HT-29 (cell line): ENCODE data around the genes NOS1AP, C1orf226, SH2D1B and DDR2.

- RAMPAGE, long total RNA, result no peak
Measured at GRCh38 chr1:161621192-161622025, 9.6 kb downstream of the FCGR3B start.

DNA sequence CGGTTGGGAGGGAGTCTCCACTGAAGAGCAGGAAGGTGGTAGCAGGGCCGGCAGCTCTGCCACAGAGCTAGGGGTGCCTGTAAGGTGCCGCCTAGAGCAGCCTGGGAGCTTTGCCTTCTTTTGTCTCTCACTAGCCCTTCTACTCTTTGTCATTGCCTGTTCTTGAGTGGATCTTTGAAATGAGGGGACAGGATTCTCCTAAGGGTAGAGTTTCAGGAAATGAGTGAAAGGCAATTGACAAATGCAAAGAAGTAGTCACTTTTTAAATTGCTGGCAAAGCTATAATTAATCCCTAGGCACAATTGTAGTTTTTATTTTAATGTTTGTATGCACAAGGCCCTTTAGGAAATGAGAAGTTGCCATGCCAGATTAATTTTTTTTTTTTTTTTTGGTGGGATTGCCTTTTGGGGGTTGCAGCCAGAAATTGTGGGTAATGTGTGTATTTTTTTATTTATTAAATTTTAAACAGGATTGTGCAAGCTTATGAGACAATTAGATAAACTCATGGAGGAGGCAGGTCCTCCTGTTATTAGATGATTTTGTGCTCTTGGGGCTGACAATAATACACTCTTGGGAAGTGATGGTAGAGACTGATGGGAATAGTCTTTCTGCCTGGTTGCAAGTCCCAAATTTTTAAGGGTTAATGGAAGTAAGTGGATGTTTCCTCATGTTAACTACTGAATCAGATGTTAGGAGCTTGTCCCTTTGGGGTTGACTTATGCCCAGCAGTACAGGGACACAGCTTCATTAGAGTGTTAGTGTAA lies 62.3 kb downstream of the OLFML2B start:
- RAMPAGE, long total RNA, result no peak

GRCh38 chr1:161999235-161999617 lies 24.4 kb downstream of the OLFML2B start:
- RAMPAGE, long total RNA, result no peak

DNA sequence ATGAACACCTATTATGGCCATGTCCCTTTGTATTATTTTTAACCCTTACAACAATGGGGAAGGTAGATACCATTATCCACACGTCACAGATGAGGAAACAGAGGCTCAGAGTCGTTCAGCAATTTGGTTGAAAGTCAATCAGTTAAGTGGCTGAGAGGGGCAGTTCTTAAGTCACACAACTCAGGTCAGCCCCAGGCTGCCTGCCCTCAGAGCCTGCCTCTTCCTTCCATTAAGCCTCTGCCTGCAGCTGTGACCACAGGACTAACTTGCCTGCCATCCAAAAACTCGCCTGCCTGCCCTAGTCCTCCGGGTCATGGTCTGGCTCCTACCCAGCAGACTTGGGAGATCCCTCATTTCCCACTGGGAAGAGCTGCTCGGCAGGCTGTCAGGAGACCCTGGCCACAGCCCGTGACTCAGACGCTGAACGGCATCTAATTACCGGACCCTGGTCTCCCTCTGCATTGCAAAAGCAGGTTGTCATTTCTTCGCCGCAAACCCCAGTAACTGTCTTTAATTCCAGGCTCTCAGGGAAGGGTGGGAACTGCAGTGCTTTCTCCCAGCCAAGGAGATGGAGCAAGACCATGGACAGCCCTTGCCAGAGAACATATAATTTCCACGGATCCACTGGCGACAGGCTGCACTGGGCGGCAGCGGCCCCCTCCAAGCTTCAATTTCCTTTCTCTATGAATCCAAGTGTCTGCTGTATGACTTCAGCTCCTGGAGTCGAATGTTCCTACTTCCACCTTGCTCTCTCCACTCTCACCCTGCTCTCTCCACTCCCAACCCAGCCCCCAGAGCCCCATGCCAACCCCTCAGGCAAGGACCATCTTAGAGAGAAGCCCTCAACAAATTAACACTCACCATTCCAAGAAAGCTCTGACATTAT lies 20.5 kb downstream of the OLFML2B start:
- RAMPAGE, long total RNA, result no peak

DNA sequence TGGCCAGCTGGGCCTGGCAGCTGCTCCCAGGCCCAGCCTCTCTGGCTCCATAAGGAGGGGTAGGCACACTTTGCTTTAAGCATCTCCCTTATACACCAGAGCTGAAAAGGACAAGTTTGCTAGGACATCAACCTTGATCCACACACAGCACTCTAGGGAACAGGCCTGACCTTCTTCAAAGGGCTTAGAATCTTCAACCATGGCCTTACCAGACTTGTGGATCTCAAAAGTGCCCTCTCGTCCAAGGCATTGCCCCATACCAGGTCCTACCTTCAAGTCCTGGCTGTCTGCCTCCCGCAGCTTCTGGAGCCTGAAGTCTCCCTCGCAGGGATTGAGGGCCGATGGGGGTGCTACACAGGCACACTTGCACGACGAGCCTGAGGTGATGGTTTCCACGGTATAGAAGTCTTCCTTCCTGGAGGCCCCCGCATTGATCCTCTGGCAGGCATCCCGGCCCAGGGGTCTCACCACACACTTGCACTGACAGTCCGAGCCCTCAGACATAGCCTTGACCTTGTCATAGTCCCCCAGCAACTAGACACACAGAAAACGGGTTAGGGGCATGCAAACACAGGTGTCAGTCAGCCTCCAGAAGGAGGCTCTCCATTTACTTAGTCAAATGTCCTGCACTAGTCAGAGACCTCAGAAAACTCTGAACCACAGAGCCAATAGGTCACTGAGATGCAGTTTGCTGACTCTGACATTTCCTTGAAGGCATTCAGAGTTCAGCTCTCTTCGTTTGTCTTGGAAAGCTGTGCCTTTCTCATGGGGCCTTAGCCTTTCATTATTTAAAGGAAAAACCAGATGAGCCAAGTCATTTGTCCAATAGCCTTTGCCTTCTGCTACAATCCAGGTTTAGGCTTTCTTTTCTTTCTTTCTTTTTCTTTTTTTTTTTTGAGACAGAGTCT lies 3.8 kb downstream of the OLFML2B start:
- RAMPAGE, long total RNA, result no peak

GRCh38 chr1:162069225-162070498 lies at the start of gene NOS1AP:
Gene NOS1AP (plus strand): TSS chr1:162069691.
- RAMPAGE, long total RNA, result no peak

DNA sequence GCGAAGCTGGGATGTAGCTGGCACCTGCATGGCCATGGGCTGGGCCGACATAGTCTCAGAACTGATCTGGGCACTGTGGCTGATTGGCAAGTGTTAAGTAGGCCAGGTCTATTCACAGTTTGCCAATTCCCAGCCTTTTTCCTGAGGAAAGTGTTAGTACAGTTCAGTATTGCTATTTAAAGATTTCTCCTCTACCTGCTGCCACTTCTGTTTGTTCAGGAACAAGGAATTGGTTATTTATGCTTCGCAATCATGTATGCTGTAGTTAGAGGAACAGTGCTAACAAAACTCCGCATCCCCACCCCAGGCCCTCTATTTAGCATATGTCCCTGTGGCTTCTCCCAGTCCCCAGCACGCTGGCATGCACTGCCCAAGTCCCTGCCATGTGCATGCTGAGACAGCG lies 16.3 kb downstream of the SPATA46 start:
- RAMPAGE, long total RNA, result no peak

DNA sequence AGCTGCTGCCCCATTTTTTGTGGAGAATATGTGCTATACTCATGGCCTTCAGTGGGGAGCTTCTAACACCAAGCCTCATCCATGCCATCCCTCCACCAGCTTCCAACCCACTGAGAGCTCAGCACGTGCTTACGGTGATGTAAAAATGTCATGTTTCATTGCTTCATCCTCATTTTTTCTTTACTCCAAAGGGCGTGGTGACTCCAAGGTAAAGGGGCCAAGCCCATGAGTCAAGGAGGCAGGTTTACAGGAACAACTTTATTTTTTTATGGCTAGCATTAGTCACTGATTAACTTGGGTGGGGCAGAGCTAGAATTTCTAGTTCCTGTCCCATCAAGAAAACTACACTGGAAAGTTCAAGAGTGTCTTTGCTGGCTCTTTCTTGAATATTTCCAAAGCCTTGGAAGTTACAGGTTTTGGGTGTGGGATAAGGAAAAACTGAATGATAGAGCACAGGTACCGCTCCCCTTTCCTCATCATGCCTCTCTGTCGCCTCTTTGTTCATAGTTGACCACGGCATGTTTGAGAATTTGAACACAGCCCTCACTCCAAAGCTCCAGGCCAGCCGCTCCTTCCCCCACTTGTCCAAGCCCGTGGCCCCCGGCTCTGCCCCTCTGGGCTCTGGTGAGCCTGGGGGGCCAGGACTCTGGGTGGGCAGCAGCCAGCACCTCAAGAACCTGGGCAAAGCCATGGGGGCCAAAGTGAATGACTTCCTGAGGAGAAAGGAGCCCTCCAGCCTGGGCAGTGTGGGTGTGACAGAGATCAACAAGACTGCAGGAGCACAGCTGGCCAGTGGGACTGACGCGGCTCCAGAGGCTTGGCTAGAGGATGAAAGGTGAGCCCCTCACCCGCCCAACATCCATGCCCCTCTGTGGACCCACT lies at the start of gene C1orf226:
TSS of gene C1orf226 (plus strand) at position 345 of the 882 bp plus-strand sequence.
- RAMPAGE, long total RNA, result no peak

DNA sequence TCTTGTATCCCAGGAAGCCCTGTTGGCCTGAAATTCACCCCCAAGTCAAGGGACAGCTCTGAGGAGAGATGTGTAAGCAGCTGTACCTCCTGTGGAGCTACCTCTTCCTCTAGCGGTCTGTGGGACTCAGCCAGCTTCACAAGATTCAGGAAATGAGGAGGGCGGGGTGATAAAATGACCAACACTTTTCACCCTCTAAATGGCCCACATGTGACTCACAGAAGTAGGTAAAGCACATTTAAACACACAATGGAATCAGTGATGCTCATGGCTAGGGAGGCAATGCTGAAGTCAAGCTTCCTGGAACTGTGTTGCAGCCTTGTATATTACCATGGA lies at the start of gene SH2D1B:
TSS of gene SH2D1B (minus strand) at position 111 of the 336 bp plus-strand sequence.
- RAMPAGE, long total RNA, result no peak

GRCh38 chr1:162523221-162524291 lies 25.9 kb downstream of the UHMK1 start:
- RAMPAGE, long total RNA, result no peak

DNA sequence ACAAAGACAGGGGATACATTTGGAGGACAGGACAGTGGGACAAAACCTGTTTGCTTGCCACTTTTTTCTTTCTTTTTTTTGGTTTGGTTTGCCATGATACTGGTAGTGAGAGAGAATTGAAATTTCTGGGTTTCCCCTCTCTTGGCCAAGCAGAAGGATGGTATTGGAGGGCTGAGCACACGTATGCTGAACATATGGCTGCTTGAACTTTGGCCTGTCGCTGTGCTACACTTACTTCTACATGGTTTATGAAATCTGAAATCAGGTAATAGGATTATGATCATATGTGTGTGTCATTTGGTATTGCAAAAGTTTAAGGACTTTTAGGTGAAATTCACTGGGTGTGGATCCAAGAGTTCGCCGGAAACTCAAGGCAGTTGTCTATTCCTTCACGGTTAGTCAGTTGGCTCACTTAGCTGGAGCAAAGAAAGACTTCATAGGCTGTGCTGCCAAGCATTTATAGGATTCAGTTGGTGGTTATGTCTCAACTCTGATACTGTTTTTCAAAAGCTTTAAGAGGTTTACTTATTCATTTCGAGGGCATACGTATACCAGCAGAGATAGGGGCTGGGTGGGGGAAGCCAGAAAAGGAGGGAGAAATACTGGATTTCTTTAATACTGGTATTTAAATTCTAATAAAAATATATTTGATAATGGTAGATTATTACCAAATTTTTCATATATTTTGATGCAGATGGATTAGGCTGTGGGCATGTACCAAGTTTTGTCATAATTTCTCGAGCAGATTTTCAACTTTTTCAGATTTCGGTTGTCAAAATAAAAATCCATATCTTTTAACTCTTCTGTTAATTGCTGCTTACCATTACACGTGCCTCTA lies 1.0 kb downstream of the UAP1 start:
- RAMPAGE, long total RNA, result no peak

DNA sequence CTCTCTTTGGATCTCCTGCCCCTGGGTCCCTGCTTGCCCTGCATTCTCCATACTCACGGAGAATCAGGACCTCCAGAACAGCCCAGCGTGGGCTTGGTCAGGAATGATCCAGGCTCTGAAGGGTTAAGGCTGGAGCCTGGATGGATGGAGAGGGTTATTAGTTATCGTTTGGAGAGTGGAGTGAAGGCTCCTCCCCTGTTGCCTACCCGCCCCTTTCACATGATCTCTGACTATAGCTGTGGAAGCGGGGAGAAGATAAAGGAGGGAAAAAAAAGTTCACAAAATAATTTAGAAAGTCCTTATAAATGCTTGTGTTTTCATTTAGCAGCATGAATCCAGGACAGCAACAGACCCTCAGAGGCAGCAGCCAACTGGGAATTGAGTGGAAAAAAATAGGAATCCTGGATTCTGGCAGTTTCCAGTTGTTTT lies 762 bp upstream of the DDR2 start:
- RAMPAGE, long total RNA, result no peak

DNA sequence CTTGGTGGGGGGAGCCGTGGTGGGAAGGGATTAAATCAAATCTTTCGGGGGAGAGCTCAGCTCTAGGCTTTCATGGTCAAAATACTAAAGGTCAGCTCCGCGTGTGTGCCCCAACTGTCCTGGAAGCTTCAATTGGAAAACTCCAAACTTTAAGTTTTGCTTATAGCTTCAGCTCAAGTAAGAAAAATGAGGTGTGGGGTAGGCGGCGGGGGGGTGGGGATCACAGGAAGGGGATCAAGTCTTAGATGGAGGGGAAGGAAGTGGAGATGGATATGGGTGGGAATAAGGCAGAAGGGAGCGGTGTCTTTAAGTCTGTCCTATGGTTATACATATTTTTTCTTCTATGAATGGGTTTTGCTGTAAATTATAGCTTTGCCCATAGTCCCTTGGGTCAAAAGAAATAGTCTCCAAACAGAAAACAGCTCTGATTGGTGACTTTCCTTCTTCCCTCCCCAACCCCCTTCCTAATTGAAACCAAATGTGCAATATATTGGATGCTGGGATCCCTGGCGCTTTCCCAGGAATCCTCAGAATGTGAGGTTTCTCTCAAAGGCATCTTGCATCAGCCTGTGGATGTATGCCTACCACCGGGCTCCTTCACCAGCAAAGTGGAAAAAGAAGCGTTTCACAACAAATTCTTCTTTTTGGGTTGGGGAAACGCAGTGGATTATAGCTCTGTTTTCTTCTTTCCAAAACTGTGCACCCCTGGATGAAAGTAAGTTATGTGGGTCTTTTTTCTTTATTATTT lies at the start of gene DDR2:
TSS of gene DDR2 (plus strand) at position 548 of the 748 bp plus-strand sequence.
- RAMPAGE, long total RNA, result no peak

- RAMPAGE, long total RNA, result no peak
Measured at GRCh38 chr1:162676553-162677316, 44.5 kb downstream of the DDR2 start.

DNA sequence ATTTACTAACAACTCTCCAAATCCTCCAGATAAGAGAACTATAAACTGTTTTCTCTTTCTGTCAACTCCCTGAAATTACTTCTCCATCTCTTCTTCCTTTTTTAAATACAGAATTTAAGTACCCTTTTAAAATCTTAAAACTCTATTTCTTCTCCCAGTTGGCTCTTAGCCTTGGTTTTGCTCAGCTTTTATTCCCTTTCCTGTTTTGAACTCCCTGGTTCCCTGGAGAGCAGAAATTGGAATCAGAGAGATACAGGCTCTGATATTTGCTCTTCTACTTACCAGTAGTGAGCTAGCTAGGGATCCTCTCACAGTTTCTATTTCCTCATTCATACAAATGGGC lies 606.2 kb downstream of the NUF2 start:
- RAMPAGE, long total RNA, result no peak

- RAMPAGE, long total RNA, result no peak
Measured at GRCh38 chr1:164604837-164605460, 46.0 kb downstream of the PBX1 start.

DNA sequence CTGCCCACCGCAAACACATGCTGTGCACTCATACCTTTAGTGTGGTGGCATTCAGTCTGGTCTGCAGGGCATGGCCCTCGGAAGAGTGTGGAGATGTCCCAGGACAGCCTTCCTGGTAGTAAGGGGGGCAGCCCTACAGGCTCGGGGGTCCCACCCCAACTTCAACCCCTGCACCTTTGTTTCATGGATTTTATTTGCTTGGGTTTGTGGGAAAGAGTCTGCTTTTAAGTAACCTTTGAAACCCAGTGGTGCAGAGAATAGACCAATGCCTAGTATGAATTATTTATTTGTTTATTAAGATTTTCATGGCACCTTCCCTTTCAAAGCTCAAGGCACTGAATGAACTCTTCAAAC lies 87.9 kb downstream of the PBX1 start:
- RAMPAGE, long total RNA, result no peak

DNA sequence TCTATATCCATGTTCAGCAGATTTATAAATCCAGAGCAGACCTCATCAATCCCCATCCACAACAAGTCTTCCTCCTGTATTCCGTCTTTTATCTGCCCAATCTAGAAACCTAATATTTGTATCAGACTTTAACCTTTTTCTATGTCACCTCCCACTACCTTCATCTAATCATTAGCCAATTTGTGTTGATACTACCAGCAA lies 135.5 kb downstream of the PBX1 start:
- RAMPAGE, long total RNA, result no peak

DNA sequence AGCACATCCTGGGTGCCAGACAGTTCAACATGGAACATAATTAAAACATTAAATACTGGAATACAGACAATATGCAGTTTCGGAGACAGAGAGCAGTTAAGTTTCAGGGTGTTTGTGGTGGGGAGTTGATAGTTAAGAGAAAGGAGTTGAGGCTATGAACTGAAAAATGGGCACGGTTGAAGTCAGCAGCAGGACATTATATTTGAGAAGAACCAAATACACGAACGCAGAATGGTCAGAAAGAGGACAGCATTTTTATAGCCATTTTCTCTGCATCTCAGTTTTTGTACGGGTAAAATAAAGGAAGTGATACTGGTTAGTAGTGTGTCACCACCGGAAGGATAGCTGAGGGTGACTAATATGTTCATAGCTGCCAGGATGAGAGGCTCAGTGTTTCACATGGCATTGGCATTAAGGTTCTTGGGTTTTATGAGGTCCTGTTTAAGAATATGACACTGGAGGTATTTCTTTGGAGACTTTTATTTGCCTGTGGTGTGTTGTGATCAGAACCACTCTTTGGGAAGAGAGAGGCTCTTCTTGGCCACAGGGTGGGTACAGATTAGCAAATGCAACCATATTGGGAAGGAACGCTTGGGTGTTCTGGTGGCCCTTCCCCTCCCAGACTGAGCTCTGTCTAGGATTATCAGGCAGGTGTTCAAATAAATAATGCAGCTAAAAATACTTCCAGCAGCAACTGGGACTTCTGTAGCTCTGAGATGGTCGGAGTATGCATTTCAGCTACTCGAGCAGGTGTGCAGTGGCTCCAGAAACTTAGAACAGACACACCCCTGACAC lies 158.1 kb downstream of the PBX1 start:
- RAMPAGE, long total RNA, result no peak

GRCh38 chr1:164773410-164773996 lies 214.5 kb downstream of the PBX1 start:
- RAMPAGE, long total RNA, result no peak